Myometrial cell (primary cell): ENCODE results near the gene MRGPRX2.

DNA sequence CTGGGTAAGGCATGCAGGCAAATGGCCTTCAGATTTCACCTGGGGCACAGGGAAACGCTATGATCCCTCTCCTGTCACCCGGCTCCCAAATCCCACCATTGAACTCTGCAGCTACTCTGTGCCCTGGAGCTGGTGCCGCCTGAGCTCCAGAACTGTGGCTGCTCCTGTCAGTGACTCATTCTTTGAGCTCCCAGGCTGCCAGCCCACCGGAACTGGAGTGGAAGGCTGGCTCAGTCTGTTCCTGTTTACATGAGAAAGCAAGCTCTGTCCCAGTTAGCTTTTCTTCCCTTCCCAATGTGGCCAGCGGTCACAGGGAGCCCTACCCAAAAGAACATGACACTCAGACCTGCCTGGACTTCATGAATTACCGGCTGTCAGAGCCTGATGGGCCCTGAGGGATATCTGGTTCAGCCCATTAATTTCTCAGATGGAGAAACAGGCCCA is 23.7 kb upstream of the IGSF22 start:
- RAMPAGE, long total RNA = no peak

DNA sequence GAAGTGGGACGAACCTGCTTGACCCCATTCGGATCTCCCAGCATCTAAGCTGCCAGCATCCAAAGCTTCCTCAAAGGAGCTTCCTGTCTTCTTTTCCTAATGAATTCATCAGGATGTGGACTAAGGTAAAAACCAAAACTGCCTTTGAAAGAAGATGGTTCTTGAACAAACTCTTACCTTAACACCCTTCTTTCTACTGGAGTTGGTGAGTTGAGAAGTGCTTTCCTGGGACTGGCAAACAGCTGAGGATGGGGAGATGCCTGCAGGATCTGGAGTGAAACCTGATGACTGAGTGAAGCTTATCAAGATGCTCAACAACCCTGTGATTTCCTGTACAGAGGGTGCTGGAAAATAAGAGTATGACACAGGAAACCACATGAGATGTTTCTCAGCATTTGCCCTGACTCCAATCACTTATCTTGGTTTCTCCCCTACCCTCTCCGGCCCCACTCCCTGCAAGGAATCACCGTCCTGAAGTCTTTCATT is at the start of gene MRGPRX2:
Gene MRGPRX2 (minus strand): TSS at position 276 of the 486 bp plus-strand sequence.
- RAMPAGE, long total RNA = no peak

DNA sequence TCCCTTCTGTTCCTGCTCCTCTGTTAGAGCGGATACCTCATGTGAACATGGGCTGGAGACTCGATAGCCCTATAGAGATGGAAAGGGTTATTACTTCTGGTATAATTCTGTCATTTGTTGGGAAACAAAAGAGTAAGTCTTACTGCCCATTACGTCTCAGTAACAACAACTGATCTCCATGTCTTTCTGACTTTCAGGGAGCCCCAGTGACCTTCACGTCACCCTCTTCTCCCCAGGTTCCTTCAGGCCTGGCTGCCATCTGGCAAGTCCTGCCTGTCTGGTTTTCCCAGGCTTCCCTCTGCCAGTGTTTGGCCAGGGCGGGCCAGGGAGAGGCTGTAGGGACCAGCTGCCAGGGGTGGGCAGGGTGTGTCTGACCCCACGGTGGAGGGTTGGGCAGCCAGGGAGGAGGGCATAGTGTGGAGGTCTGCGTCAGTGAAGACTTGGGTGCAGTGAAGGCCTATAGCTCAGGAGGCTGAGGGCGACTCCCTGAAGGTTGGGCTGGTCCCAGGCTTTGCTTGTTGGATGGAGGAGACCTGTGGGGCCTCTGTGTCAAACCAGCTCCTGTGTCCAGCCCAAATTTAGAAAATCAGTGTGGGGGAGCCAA is 11.9 kb upstream of the MRGPRX2 start:
- RAMPAGE, long total RNA = no peak

- RAMPAGE, long total RNA = no peak
Observed at GRCh38 chr11:19208881-19209616, 7.3 kb upstream of the CSRP3 start.

- RAMPAGE, long total RNA = no peak
Observed at GRCh38 chr11:19243082-19243541, 2.4 kb upstream of the E2F8 start.

- RAMPAGE, long total RNA = no peak
Observed at GRCh38 chr11:19359332-19360118, 118.8 kb upstream of the E2F8 start.

DNA sequence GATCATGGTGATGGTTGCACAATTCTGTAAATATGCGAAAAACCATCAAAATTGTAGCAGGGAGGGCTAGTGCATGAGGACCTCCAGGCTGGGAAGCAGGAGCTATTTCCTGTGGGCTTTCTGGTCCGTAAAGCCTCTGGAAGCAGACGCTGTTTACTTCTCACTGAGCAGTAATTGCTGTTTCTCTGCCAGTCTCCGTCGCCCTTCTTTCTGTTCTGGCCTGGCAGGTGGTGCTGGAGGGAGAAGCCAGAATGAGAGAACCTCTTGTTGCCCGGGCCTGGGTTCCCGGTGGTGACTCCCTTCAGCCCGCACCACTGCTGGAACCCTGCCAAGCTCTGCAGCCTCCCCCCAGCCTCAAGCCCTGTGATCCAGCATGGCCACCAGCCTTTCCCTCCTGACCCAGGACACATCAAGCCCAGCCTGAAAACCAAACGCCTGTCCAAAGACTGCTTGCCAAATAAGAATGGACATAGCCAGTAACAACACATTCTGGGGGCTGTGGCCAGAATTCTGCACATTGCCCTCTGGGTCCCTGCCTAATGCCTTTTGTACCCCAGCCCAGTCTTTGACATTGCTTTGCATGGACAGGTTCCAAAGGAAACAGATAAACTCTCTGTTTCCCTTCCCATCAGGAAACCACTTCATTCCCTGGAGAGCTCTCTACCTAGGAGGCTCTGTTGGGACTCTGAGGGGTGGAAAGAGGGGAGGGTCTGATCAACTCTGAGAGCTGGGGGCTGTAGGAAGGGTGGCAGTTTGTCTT is 201.0 kb upstream of the NAV2 start:
- RAMPAGE, long total RNA = no peak

GRCh38 chr11:19524015-19524920 is 188.4 kb upstream of the NAV2 start:
- RAMPAGE, long total RNA = no peak

DNA sequence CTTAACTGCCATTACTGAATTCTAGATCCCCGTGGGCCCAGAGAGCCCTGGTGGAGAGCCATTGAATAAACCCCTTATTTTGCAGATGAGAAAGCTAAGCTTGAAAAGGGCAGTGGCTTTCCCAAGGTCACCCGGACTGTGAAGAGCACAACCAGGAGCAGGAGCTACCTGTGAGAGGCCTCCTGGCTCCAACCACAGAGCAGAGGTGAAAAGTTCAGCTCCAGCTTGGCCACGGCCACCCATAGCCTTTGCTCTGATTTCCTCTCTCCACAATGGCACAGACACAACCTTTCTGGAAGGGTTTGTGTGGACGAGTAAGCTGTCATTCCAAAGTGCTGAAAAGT is 14.3 kb upstream of the NAV2 start:
- RAMPAGE, long total RNA = no peak

GRCh38 chr11:19717015-19717471 is 4.4 kb downstream of the NAV2 start:
- RAMPAGE, long total RNA = no peak

DNA sequence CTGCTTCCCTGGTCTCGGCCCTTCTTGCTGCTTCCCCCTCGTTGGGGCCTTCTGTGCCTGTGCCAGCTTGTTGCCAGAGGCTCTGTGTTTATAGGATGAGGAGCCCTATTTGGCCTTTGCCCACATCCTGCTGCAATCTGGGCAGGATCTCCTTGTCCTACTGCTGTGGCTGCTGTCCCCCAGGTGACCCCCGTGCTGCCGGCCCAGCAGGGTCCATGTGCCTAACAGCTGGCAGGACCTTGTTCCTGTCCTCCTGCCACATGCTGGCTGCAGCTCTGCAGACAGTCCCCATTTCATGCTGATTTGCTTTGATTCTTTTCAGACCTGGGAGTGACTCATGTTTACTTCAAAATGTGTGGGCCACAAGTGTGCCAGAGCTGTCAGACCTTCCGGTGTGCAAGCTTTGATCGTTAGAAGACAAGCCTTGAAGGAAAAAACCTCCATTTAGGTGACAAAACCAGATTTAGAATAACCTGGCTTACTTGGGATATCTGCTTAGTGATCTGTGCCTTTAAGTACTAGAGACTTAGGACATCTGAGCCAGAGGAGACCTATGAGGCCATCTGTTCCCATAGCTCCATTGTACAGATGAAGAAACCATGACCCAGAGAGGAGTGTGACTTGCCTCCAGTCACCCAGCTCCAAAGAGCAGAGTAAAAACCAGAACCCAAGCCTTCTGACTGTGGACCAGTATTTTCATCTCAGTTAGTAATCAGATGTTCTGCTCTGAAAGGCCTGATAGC is 11.1 kb downstream of the NAV2 start:
- RAMPAGE, long total RNA = no peak

GRCh38 chr11:19730285-19730959 is 17.8 kb downstream of the NAV2 start:
- RAMPAGE, long total RNA = no peak

DNA sequence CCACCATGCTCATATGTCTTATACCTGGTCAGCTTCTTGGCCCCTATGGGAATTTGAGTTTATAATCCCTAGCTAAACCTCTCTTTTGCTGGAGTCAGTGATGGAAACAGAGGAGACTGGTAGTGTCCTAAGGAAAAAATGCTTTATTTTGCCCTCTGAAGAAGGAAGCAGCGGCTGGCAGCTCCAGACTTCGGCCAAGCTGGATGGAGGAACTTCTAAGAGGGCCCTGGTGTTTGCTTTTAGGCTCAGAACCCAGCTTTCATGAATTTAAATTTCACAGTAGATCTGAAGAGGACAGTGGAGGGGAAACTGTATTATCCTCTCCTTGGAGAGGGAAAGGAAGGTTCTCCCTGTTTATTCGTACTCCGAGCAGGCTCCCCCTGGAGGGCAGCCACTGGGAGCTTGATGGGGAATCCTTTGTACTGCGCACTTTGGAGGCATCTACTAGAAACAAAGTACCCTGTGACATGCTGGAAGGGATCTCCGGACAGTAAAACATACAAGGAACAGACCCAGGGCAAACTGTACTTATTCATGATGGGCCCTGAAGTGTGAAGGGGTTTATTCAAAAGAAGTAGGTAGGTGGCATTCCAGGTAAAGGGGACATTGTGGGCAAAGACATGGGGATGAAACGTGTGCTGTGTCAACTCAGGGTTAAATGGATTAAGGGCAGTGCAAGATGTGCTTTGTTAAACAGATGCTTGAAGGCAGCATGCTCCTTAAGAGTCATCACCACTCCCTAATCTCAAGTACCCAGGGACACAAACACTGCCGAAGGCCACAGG is 27.2 kb downstream of the NAV2 start:
- RAMPAGE, long total RNA = no peak

GRCh38 chr11:19775143-19775570 is 62.5 kb downstream of the NAV2 start:
- RAMPAGE, long total RNA = no peak

DNA sequence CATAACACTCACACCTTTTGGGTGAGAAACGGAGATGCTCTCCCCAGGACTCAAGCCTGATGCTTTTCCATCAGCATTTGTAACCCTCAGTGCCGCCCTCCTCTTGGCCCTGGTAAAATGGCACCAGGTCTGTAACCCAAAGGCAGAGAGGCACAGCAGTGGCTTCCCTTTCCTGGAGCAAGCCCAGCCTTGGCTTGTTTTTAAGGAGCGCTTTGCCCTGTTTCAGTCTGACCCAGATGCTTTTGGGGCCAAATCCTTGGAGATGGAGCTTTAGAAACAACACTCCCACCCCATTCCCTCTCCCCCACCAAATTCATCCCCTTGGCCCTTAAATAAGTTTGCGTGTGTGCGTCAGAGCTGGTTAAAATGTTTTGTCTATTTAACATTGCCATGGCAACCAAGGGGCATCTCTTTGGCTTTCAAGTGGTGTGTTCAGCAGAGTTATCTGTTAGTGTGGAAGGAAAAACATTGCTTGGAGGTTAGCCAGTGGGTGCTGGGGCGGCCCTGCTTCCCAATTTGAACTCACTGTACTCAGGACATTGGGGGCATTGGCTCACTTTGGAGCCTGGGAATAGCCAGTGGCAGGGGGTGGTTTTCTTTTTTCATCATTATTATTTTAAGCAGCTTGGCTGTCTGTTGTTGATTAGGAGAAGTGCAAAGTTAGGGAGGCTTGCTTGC is 134.2 kb downstream of the NAV2 start:
- RAMPAGE, long total RNA = no peak

- RAMPAGE, long total RNA = no peak
Observed at GRCh38 chr11:19953113-19953809, 207.0 kb downstream of the DBX1 start.

DNA sequence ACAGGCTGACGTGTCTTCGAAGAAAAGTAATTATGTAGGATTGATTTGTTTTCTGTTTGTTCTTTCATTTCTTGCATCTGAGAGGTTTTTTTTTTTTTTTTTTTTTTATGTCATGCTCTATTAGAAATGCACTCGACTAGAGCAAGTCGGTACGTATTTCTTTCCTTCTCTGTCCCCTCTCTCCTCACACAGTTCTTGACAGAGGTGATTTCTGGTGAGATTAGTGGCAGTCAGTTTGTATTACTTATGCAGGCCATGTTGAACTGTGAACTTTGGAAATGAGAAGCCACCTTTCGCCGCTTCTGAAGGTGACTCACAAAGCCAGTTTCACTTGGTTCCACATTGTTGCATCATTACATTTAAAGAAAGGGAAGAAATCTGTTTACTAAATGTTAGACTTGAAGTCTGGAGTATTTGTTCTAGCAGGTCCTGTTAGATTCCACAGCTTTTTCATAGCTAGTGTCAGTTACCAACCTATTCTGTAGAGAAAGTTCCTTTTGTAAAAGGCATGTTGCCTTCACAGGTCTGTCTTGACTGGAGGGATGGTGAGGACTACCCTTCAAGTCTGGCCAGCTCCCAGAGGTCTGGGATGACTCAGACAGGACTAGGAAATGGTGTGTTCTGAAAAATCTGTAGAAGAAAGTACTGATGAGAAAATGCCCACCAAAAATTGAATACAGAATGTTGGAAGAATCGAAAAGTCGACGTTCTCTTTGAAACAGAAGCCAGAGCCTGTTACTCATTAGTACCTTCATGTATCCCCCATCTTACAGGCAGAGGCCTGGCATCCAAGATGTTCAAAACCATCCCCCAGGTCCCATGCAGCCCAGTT is 181.5 kb downstream of the DBX1 start:
- RAMPAGE, long total RNA = no peak

- RAMPAGE, long total RNA = no peak
Observed at GRCh38 chr11:19980643-19981880, 179.2 kb downstream of the DBX1 start.

DNA sequence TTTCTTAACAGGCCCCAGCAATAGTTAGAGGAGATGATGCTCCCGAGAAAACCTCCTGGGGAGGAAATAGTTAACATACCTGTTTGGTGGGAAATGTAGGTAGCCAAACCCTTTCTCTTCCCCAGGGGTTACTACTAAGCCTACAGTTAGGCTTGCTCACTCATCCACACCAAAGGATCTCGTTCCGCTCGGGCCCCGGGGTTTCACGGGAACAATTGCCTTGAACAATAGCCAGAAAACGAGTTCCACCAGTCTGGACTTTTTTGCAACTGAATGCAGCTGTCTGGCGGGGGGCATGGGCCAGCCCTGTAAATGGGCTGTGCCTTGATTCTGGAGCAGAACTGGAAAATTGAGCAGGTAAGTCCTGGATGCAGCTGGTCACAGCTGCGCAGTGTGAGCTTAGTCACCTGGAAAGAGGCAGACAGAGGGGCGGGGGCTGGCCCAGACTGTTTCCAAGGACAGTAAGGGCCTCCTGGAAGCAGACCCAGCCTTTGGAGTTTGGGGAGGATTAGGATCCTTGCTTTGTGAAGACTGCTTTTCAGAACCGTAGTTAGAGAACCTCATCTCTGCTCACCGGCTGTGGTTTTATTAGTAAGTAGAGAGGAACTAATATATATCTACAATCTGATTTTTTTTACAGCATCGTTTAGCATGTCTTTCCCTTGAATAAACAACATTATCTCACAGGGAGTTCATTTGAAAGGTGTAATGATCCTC is 133.0 kb downstream of the DBX1 start:
- RAMPAGE, long total RNA = no peak

DNA sequence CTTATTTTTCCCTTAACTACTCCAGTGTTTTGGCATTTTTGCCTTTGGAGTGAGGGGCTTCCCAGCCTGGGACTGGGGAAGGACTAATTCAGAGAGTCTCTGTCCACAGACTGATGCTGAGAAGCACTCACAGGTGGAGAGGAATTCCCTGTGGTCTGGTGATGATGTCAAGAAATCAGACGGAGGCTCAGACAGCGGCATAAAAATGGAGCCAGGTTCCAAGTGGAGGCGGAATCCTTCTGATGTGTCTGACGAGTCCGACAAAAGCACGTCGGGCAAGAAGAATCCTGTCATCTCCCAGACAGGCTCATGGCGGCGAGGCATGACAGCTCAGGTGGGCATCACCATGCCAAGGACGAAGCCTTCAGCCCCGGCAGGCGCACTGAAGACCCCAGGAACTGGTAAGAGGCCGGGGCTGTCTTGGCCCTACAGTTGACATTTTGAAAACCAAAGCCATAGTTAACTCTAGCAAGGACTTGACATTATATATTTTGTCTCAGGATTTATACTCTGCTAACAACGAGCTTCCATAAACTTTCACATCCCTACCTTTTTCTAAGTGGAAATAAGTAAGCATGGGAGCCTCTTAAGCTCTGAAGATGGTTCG is 116.3 kb downstream of the DBX1 start:
- RAMPAGE, long total RNA = no peak